ENCODE data around the gene STXBP5.

GRCh38 chr6:144850719-144851578 is 565.8 kb downstream of the UTRN start:
- PRO-cap: no peak

DNA sequence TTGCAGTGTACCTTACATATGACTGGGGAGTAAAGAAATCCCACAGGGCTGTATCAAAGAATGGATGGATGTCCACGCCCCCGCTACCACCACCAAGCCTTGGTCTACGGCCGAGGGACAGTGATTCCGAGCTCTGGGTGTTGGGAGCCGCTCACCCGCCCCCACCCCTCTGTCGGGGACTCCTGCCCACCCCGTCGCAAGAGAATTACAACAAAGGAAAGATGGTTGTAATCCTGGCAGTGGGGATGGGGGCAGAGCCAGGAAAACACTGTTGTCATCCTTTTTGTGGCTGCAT is 817 bp upstream of the FBXO30 start:
- PRO-cap: unidirectional peak, plus-strand start at position 123 of the sequence

GRCh38 chr6:146770916-146771605 is 172.3 kb downstream of the ADGB start:
- PRO-cap: no peak

DNA sequence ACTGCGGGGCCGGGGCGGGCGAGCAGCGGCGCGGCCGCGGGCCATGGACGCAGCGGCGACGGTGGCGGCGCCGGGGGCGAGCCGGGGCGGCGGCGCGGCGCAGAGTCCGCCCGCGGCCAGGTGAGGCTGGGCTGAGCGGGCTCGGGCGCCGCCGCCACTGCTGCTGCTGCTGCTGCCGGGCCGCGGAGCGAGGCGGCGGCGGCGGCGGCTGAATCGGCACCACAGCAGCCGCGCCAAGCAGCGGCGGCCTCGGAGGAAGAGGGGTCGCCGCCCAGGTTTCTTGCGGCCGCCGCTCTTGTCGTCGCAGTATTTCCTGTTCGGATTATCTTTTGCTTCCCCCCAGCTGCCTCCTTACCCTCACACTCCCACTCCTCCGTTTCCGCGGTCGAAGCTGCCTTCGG is at the start of gene STXBP5:
Gene STXBP5 (plus strand): TSS at position 360 of the 401 bp plus-strand sequence.
- PRO-cap: no peak

GRCh38 chr6:147211839-147212806 is 7.9 kb downstream of the STXBP5 start:
- PRO-cap: no peak

DNA sequence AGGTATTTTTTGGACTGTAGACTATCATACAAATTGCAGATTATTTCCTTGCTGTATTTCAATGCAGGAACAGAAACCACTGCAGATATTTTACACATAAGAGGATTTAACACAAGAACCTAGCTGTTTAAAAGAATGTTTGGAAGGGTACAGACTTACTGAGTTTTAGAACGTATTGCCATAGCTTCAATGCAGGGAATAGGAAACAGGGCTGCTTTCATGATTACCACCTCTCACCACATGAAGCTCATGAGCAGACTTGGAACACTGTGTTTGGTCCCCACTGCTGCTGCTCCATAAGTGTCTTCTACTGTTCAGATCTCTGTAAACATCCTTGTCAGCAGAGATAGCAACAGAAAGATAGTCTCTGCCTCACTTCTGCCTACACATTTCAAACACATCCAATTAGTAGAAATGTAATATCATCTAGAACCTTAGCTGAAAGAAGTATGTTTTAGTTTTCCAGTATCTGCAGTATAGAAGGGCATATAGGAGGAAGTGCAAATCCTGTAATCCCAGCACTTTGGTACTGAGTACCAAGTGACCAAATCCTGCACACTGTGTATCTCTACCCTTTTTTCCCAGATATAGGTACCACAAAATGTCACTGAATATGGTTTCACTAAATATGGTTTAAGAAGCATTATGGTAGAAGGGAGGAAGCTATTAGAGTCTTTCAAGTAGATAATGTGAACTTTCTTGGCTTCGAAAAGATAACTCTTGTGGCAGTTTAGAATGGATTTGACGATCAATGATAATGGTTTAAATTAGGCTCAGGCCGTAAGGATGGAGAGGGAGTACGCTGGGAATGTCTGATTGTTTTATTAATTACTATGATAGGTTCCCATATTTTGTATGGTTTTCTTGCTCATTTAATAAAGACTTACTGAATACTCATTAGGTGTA is 52.0 kb downstream of the STXBP5 start:
- PRO-cap: no peak

GRCh38 chr6:147288980-147290038 is 85.1 kb downstream of the STXBP5 start:
- PRO-cap: no peak

DNA sequence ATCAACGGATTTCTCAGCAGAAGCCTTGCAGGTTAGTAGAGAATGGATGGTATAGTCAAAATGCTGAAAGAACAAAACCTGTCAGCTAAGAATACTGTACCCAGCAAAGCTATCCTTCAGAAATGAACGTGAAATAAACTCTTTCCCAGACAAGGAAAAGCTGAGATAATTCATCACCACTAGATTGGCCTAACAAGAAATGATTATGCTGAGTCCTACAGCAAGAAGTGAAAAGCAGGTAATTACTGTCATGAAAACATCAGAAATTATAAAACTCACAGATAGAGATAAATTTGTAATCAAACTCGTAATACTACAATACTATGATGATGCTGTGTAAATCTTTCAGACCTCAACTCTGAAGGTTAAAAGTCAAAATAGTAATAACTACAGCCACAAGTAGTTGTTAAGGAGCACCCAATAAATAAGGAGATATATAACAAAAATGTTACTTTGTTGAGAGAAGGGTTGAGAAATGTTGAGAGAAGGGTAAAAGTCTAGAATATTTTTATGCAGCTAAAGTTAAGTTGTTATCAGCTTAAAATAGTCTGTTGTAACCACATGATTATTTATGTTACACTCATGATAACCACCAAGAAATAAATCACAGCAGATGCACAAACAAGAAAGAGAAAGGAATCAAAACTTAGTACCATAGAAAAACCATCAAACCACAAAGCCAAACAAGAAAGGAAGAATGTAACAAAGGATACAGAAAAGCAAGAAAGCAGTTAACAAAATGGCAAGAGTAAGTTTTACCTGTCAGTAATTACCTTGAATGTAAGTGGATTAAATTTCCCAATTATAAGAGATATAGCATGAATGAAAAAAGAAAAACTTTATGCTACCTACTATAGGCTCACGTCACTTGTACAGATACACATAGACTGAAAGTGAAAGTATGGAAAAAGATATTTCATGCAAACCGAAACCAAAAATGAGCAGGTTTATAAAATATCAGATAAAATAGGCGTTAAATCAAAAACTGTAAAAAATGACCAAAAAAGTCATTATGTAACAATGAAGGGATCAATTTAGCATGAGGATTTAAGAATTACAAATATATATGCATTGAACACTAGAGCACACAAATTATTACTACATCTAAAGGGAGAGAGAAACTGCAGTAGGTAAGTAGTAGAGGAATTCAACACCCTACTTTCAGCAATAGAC is 93.4 kb downstream of the STXBP5 start:
- PRO-cap: no peak

DNA sequence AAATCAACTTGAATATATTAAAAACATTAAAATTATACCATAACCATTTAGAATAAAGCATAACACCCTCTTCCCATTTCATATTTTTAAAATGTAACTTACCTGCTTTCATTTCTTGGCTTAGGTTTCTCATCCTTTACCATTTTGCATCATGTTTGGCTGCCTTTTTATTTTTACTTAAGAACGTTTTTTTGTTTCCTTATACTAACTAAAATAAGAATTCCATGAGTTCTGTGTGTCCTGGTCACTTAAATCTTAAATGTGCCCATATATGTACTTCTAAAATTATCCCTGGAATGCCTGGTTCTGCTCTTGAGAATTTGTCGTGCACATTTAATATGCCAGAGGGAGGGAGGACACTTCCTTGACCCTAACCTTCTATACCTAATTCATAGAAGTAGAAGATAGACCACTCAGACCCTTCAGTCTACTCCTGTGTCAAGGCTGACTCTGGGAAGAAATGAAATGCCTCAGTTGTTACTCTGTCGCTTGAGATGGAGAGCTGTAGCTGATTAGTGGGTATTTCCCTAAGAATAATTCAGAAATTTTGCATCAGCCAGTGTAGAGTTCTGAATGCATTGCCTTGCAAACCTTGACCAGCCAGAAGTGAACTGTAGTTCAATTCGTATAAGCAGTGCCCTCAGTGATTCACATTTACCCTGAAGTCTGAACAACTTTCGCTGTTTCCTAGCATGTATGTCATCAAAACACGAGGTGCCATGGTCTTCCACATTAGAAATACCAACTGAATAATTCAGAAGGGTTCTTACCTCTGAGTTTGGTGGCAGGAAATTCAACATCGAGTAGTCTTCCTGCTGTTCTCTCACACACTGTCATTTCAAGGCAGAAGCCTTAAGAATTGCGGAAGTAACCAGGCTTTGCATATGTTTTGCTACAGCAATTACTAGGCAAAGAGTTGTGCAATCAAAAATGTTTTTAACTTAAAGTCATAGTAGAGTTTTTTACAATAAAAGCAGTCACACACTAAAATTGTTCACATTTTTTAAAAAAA is 117.9 kb downstream of the STXBP5 start:
- PRO-cap: unidirectional peak, minus-strand start at position 832 of the sequence

DNA sequence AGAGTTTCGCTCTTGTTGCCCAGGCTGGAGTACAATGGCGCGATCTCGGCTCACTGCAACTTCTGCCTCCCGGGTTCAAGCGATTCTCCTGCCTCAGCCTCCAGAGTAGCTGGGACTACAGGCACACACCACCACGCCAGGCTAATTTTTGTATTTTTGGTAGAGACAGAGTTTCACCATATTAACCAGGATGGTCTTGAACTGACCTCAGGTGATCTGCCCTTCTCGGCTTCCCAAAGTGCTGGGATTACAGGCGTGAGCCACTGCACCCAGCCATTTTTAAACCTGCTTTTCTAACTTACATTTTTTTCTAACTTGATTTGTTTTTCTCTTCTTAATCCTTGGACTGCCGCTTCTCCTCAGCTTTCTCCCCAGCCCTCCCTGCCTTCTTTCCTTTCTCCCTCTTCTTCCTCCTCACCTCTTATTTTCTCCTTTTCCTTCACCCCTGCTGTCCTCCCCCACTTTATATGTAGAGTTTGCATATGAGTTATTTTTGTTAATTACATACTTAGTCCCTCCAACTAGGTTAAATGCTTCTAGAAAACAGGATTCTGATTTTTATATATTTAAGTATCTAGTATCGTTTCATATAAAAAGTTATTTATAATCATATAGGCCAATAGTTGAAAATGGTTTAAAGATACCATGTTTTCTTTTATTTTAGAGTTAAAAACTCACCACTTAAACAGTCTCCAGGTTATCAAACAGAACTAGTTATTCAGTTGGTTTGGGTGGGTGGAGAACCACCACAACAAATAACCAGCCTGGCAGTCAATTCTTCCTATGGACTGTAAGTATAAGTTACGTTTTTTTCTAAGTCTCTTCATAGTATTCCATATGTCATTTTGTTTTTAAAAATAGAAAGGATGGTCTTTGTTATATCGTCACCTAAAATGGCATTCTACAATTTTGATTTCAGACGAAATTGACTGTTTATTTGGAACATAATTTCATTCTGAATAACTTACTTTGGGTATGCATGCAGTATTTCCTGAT is 120.4 kb downstream of the STXBP5 start:
- PRO-cap: no peak

DNA sequence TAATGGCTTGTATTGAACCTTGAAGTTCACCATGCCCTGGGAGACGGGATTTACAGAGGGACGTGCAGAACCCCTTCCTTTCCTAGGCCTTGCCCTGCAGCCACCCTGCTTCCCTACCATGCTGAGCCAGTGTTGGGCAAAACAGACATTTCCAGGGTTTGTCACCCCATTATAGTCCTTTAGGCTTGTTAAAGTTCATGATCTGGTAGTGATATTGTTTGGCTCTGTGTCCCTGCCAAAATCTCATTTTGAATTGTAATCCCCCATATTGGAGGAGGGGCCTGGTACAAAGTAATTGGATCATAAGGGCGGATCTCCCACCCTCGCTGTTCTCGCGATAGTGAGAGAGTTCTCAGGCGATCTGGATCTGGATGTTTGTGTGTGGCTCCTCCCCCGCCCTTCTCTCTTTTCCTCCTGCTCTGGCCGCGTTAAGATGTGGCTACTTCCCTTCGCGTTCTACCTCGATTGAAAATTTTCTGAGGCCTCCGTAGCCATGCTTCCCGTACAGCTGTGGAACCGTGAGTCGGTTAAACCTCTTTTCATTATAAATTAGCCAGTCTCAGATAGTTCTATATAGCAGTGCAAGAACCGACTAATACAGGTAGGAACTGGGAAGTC is 151.9 kb downstream of the SAMD5 start:
- PRO-cap: no peak

DNA sequence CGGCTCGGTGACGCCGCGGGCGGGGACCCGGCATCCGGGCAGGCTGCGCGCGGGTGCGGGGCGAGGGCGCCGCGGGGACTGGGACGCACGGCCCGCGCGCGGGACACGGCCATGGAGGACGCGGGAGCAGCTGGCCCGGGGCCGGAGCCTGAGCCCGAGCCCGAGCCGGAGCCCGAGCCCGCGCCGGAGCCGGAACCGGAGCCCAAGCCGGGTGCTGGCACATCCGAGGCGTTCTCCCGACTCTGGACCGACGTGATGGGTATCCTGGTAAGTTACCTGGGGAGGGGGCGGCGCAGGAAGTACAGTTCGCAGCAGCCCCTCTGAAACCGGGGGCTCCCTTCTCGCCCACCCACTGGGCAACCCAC is 301 bp downstream of the SASH1 start:
- PRO-cap: bidirectional peak, plus-strand start at position 41 of the sequence, minus-strand start outside the sequence; unidirectional peak, minus-strand start at position 244 of the sequence; unidirectional peak, minus-strand start at position 249 of the sequence

GRCh38 chr6:148406350-148406922 is 63.8 kb downstream of the SASH1 start:
- PRO-cap: no peak

- PRO-cap: unidirectional peak, minus-strand start at chr6:148502142; bidirectional peak, plus-strand start at chr6:148502628, minus-strand start at chr6:148502591
These were observed 159.6 kb downstream of the SASH1 start for GRCh38 chr6:148502028-148502799.

- PRO-cap: bidirectional peak, plus-strand start at chr6:148509987, minus-strand start at chr6:148509891
These were observed 167.1 kb downstream of the SASH1 start for GRCh38 chr6:148509392-148510497.

DNA sequence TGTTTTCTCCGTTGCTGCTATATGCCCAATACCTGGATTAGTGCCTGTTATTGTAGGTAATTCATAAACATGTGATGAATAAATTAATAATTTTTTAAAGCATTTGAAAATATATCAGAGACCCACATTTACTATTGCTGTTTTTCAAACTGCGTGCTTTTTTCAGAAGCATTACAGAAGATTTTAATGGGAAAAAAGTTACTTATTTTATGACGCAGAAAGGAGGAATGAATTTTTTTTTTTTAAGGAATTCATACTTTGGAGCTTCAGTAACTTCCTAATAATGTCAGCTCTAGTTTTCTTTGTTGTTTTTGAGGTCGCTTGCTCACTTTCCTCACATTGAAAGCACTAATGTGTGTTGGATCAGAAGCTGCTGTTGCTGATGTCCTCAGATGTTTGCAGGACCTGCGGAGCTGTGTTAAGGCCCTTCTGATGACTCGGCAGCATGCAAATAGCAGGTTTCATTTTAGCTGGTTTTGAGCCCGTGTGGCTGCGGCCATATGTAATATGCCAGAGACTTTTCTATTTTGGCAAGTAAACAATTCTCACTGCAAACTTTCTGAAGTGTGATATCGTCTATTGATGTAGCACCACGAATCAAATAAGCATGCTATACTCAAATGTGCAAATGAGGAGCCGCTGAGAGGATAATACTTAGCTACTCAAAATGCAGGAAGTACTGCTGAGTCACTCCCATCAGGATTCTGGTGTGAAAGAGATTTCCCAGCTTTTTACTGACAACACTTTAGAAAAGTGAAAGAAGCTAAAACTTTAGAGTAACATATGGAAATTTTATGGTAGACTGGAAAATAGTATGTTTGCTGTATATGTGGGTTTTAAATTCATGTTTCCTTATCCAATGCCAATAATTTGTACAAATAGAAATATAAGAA is 187.8 kb downstream of the SASH1 start:
- PRO-cap: no peak

- PRO-cap: no peak
These were observed 188.8 kb downstream of the SASH1 start for GRCh38 chr6:148531267-148531986.

DNA sequence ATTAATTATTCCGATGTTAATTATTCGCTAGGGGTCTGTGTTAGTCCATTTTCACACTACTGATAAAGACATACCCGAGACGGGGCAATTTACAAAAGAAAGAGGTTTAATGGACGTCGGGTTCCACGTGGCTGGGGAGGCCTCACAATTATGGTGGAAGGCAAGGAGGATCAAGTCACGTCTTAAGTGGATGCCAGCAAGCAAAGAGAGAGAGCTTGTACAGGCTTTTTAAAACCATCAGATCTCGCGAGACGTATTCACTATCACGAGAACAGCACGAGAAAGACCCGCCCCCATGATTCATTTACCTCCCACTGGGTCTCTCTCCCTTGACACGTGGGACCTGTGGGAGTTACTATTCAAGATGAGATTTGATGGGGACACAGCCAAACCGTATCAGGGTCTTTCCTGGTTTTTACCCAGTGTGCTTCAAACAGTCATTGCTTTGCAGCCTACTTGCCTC is 108.0 kb downstream of the UST start:
- PRO-cap: no peak

GRCh38 chr6:149169916-149170231 is 147.6 kb upstream of the TAB2 start:
- PRO-cap: bidirectional peak, plus-strand start at chr6:149170030, minus-strand start at chr6:149169712

- PRO-cap: no peak
These were observed 84.5 kb upstream of the TAB2 start for GRCh38 chr6:149233000-149233502.